ReNcell CX (cell line): Measurements from ENCODE around the gene GBP5.

DNA sequence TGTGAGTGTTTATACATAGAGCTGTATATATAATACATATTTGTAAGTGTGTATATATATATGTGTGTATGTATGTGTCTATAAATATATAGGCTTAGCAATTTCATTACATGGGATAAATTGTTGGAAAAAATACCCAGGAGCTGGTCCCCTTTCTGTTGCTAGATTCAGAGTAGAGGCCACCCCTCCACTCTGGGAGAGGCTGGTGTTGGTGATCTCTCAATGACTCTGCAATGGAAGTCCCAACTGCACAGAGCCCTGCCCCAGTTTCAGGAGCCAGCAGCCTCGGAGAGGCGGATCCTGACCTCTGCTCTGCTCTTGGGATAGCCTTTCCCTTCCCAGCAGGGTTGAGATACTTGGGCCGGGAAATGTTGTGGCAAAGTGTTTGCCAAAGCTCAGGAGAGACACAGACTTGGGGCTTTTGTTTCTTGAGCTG, 194.2 kb upstream of the LMO4 start:
- PRO-cap = no peak

DNA sequence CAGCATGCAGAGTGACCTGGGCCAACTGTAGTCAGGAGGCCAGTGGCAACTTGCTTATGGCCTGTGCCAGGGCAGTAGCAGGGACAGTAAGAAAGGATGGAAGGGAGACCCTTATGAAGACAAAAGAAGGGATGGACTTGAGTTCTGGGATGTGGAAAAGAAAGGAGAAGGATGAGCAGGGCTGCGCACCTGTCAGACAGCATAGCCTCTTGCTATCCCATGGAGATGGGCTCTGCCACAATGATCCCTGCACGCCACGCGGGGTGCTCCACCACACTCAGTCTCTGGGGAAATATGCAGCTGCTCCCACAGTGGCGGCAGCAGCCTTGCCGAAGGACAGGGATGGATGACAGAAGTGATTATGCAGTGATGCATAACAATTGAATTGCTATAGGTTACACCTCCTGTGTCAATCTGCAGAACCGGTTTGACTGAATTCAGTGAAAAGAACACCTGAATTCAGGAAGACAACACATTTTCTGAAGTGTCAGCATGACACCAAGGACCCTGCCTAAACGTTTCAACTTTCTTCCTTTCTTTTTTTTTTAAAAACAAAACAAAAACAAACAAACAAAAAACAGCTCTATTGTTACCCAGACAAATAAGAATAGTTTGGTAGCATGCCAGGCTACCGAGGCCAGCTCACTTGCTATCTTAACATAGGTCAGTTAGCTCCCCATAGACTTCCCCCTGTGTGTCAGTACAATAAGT, 127.8 kb upstream of the LMO4 start:
- PRO-cap = no peak

DNA sequence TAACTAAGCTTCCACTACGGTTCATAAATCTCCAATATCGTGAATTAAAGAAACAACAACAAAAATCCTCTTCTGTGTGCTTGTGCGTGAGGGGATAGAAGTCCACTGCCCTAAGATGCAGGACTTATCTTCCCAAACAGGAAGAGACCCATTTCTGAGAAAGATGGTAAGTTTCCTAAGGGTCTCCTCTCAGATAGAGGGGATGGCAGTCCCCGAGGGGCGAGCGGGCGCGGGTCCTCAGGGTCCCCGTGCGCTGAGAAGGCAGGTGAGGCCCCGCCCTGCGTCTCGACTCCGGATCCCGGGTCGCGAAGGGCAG, 815 bp upstream of the LMO4 start:
- PRO-cap = no peak

DNA sequence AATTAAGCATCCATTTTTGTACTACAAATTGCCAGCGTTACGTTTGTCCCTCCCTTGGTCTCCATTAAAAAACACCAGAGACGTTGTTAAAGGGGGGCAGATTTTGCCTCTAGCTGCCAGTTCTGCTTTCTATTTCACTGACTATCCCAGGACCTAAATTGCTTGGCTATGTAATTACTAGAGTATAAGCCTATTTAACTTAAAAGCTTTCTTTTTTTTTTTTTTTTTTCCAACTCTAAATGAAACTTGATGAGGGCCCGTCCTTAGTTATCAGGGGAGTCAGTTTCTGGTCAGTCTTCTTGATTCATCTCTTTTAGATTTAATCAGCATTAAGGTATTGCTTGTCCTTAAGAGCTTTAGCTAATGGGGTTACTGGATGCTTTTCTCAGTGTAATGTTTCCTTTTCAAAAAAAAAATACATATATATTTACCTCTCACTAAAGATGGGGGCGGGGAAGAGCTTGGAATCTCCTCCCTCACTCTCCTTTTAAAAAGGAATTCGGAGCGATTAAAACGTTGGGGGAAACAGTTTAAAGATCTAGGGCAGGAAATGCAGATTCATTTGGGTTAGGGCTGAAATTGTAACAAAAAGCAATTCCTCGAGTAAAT, 1.2 kb downstream of the LMO4 start:
- PRO-cap = no peak

GRCh38 chr1:87334277-87334534, 5.5 kb downstream of the LMO4 start:
- PRO-cap = no peak

GRCh38 chr1:87449137-87450173, 120.8 kb downstream of the LMO4 start:
- PRO-cap = no peak

- PRO-cap = no peak
These were observed 514.9 kb upstream of the PKN2 start for GRCh38 chr1:88169133-88169517.

- PRO-cap = no peak
These were observed 18.4 kb upstream of the GTF2B start for GRCh38 chr1:88909812-88910218.

- PRO-cap = no peak
These were observed 25.5 kb downstream of the GBP2 start for GRCh38 chr1:89100451-89100771.

- PRO-cap = no peak
These were observed 9.8 kb downstream of the GBP2 start for GRCh38 chr1:89116031-89116669.

DNA sequence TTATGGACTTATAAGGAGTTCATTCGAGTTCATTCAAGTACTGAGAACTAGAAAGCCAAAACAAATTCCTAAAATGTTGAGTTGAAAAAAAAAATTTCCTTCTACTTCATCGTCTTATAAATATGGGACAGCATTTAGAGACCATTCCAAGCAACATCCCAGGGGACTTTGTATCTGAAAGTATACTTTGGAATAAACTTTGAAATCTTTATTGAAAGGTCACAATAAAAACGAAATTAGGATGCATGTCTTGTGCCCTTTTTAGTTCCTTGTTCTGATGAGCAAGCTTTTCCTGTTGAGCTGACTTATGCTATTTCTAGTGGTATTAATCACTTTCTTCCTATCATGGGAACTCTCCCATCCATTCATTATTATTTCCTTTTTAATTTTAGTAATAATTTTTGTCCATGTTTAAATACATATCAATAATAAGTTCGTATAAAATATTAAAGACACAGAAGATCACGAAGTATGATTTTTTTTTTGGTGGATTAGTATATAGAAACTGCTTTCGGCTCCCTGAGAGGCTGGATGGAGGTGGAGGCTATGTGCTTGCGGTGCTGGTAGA, 4.0 kb upstream of the GBP2 start:
- PRO-cap = no peak

DNA sequence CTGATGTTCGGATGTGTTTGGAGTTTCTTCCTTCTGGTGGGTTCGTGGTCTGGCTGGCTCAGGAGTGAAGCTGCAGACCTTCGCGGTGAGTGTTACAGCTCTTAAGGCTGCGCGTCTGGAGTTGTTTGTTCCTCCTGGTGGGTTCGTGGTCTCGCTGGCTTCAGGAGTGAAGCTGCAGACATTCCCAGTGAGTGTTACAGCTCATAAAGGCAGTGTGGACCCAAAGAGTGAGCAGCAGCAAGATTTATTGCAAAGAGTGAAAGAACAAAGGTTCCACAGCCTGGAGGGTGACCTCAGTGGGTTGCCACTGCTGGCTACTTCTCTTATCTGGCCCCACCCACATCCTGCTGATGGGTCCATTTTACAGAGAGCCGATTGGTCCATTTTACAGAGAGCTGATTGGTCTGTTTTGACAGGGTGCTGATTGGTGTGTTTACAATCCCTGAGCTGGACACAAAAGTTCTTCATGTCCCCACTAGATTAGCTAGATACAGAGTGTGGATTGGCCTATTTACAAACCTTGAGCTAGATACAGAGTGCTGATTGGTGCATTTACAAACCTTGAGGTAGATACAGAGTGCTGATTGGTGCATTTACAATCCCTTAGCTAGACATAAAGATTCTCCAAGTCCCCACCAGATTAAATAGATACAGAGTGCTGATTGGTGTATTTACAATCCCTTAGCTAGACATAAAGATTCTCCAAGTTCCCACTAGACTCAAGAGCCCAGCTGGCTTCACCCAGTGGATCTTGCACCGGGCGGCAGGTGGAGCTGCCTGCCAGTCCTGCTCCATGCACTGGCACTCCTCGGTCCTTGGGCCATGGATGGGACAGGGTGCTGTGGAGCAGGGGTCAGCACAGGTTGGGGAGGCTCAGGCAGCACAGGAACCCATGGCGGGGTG, at the start of gene GBP5:
TSS of gene GBP5 (minus strand) at position 298 of the 903 bp plus-strand sequence.
- PRO-cap = no peak

GRCh38 chr1:89277608-89278133, 5.0 kb upstream of the GBP5 start:
- PRO-cap = no peak

DNA sequence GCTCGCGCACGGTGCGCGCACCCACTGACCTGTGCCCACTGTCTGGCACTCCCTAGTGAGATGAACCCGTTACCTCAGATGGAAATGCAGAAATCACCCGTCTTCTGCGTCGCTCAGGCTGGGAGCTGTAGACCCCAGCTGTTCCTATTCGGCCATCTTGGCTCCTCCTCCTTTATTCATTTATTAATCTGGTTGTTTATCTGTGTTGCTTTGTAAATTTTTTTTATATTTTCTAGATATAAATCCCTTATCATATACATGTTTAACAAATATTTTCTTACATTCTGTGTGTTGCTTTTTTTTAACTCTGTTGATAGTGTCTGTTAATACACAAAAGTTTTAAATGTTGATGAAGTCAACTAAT, 54.6 kb downstream of the GBP6 start:
- PRO-cap = no peak

DNA sequence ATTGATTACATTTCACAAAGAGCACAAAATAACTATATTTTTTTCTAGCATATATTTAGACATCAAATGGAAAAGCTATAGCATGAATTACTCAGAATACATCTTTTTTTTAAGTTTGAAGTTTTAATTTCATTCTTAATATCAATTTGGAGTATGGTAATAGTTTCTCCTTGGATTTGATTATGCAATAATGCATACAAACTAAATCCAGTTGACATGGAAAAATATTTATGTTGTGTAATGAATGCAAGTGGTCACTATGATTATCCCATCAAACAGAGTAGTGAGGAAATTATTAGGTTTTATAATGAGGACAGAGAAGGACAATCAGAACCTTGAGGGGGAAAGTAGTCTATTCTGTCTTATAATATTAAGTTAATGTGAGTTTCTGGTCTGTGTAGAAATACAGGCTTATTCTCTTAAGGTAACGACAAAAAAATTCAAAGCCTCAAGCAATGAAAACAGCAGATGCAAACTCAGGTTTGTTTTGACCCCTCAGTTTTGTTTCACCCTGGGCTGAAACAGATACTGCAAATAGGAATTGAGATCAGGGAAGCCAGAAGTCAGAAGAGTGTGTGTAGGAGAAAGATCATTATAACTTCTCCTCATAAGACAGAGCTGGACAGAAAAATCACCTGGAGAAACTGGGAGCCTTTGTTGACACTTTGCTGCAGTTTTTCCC, 23.7 kb downstream of the LRRC8B start:
- PRO-cap = no peak

DNA sequence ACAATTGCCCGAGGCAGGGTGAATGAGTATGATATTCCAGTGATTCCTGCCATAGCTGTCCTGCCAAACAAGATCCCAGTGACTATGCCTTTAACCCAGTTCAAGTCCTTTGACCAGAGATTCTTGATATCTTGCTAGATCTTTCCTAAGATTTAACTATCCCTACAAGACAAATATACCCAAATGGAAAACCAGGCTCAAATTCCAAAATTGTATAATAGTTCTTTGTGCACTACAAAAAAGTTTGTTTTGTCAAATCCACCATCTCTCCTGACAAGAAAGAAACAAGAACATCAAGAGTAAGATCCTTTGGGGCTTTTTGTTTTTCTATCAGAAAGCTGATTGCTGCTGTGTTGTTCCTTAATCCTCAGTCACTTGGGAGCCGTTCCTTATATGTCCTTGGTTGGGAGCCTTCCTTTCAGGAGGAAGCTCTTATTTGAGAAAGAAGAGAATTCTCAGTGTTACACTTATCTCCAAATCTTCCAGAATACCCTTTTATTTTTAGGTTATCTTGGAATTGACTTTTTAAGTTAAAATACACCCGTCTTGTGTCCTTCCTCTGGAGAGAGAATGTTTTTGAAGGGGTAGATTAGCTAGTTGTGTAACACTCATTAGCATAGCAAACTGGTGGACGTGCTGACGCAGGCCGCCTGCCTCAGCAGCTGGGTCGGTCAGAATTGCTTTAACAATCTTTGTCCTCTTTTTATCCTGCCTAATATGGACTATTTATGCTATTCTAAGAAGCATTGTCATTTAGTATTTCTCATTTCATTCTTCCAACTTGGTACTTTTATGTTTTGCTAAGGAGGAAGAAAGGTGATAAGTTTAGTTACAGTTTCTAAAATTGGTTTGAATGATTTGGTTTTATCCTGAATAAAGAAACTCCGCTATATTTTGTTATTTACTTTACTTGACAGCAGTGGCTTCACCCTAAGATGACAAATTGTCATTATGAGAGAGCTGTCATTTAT, 42.1 kb downstream of the LRRC8B start:
- PRO-cap = no peak

DNA sequence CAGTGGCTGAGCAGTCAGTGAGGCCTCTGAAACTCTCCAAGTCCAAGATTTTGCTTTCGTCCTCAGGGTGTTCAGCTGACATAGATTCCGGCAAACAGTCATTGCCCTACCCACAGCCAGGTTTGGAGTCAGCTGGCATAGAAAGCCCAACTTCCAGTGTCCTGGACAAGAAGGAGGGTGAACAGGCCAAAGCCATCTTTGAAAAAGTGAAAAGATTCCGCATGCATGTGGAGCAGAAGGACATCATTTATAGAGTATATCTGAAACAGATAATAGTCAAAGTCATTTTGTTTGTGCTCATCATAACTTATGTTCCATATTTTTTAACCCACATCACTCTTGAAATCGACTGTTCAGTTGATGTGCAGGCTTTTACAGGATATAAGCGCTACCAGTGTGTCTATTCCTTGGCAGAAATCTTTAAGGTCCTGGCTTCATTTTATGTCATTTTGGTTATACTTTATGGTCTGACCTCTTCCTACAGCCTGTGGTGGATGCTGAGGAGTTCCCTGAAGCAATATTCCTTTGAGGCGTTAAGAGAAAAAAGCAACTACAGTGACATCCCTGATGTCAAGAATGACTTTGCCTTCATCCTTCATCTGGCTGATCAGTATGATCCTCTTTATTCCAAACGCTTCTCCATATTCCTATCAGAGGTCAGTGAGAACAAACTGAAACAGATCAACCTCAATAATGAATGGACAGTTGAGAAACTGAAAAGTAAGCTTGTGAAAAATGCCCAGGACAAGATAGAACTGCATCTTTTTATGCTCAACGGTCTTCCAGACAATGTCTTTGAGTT, 49.6 kb upstream of the LRRC8C start:
- PRO-cap = no peak

DNA sequence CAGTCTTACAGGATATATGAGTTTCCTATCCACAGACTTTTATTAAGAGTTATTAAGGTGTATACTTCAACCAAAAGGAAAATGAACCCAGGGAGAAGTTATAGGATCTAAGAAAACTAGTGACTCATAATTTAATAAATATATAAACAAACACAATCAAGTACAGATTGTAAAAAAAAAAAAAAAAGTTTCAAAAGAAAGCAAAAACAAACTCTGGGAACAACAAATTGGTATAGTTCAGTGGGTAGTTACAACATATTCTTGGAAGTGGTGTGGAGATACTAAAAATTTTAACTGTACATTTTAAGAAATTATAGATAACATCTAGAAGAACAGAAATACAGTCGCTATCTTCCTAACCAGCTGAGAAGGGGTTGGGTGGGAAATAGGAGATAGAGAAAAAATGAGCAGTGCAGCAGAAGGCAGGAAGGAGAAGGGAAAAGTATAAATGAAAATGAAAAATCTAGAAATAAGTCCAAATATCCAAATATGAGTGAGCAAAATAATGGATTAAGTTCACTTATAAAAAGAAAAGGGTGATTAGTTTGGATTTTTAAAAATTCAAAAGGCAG, 70.5 kb downstream of the LRRC8C start:
- PRO-cap = no peak

GRCh38 chr1:89739052-89739974, 81.5 kb upstream of the LRRC8D start:
- PRO-cap = no peak

GRCh38 chr1:89897950-89898575, 77.2 kb downstream of the LRRC8D start:
- PRO-cap = no peak